ReNcell CX (cell line): Measurements from ENCODE around the genes PRELID1 and TMED9.

- PRO-cap = no peak
Measured at GRCh38 chr5:177086297-177086767, 383 bp upstream of the FGFR4 start.

DNA sequence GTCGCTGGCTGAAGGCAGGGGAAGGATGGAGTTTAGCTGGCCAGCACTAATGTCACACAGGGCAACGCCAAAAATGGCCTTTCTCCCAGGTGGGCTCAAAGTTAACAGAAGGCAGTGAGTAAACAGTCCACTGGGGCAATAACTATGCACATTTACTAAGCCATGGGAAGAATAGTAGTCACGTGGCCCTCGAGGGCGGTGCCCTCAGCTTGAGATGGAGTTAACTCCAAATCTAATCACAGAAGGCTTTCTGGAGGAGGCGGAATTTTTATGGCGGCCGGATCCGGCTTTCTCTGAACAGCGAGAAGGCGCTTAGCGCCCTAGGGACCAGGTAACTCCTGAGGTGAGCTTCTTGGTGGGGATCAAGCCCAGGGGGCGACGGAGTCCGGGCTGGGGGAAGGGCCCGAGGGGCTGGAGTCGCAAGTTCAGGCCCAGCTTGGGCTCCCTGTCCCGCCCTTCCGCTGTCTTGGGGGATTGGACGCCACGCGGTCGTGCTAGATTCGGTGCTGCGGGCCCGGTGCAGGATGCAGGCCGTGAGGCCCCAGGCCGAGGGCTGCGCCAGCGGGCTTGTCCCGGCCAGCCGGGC, 1.9 kb upstream of the NSD1 start:
- PRO-cap = no peak

DNA sequence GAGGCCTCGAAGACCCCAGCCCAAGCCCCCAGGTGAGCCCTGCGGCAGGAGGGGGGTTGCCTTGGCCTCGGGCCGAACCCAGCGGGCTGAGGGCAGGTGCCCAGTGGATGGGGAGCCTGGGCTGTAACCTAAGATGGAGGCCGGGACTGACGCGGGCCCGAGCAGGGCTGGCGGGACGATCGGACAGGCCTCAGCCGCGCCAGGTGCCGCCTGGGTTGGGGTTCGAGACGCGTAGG, 532 bp upstream of the NSD1 start:
- PRO-cap = no peak

- PRO-cap = no peak
Measured at GRCh38 chr5:177144052-177144661, 10.6 kb downstream of the NSD1 start.

DNA sequence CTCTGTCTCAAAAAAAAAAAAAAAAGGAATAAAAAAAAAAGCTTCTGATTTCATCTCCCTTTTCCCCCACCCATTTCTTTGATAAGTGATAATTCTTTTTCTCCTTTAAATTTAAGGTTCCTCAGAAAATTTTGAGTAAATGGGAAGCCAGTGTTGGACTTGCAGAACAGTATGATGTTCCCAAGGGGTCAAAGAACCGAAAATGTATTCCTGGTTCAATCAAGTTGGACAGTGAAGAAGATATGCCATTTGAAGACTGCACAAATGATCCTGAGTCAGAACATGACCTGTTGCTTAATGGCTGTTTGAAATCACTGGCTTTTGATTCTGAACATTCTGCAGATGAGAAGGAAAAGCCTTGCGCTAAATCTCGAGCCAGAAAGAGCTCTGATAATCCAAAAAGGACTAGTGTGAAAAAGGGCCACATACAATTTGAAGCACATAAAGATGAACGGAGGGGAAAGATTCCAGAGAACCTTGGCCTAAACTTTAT, 76.0 kb downstream of the NSD1 start:
- PRO-cap = no peak

DNA sequence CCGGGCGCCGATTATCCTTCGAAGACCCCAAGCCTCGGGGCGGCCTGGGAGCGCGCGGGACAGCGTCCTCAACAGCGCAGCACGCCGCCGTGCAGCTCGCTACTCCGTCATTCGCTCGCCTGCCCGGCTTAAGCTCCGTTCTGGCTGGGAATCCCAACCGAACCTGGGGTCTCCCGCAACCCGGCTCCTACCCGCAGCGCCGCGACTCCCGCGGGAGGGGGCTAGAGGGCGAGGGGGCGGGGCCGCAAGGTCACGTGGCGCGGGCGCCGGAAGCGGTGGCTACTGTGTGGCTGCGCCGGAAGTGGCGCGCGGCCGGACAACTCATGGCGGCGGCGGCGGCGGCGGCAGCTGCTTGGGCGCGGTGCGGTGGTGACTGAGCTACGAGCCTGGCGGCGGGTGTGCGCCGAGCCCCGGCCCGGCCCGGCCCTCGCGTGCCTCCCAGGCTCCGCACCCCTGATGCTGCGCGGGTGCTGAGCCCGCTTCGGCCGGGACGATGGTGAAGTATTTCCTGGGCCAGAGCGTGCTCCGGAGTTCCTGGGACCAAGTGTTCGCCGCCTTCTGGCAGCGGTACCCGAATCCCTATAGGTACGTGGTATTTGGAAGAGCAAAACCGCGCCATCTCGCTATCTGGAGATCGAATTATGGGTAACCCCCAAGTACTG, at the start of gene PRELID1:
Gene PRELID1 (plus strand): TSS at position 307 of the 662 bp plus-strand sequence.
- PRO-cap = bidirectional peak, plus-strand start at position 330 of the sequence, minus-strand start at position 221 of the sequence

- PRO-cap = no peak
Measured at GRCh38 chr5:177318543-177318936, 6.8 kb upstream of the MXD3 start.

DNA sequence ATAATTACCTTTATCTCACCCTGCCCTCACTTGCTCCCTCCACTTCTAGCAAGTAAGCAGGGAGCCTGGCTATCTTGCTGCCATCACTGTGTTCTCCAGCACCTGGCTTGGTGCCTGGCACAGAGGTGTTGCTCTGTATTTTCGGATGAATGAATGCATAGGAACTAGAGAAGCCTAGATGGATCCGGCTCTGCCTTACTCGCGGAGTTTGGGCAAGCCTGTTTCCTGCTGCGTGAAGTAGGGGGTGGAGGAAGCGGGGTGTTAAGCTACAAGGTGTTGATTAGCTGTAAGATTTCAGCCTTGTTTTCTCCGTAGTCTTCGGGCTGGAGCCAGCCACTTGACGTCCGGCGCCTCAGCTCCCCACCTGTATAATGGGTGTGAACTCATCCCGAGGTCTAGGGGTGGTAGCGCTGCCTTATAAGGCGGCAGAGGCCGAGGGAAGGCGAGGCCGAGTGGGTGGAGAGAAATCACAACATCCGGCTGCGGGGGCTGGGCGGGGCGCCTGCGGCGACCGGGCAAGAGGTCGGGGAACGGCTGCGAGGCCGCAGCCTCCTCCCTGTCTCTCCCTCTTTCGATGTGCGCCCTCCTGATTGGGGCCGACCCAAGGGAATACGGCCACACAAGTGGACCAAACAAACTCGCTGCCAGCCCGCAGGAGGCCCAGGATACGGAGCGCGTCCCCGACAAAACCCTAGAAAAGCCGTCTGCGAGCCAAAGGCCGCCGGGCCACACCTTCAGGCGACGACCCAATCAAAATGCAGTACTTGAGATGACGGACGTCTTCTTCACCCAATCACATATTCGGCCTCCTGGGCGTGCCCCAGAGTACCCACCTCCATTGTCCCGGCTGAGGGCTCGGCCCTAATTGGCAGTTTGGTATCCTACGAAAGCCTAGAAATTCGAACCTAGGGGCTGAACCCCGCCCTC, 668 bp upstream of the GRK6 start:
- PRO-cap = bidirectional peak, plus-strand start at position 500 of the sequence, minus-strand start at position 364 of the sequence; unidirectional peak, minus-strand start at position 724 of the sequence

- PRO-cap = no peak
Measured at GRCh38 chr5:177428553-177429088, 2.1 kb downstream of the GRK6 start.

DNA sequence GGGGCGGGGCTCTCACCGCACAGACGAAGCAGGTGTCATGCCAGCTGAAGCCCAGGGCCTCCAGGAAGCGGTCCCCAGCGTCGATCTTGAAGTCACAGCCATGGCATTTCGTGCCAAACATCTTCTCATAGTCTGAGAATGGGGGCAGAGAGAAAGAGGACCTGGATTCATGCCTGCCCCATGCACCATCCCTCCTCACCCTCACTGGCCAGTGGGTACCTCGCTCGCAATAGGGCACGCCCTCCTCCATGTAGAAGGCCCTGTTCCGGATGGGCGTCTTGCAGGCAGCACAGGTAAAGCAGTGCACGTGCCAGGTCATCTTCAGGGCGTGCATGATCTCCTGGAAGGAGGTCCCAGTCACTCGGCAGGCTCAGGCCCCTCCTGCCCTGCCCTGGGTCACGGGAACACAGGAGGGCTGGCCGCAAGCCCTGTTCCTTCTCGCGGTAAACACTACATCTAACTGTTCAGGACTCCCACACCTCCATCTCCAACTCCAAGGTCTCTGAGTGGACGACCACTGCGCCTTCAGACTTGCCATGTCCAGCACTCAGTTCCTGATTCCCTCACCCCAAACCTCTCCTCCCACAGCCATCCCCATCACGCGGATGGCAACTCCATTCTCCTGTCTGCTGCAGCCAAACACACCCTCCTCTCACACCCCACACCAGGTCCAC, 10.6 kb upstream of the DBN1 start:
- PRO-cap = no peak

- PRO-cap = no peak
Measured at GRCh38 chr5:177545443-177546086, 8.8 kb downstream of the FAM193B start.

DNA sequence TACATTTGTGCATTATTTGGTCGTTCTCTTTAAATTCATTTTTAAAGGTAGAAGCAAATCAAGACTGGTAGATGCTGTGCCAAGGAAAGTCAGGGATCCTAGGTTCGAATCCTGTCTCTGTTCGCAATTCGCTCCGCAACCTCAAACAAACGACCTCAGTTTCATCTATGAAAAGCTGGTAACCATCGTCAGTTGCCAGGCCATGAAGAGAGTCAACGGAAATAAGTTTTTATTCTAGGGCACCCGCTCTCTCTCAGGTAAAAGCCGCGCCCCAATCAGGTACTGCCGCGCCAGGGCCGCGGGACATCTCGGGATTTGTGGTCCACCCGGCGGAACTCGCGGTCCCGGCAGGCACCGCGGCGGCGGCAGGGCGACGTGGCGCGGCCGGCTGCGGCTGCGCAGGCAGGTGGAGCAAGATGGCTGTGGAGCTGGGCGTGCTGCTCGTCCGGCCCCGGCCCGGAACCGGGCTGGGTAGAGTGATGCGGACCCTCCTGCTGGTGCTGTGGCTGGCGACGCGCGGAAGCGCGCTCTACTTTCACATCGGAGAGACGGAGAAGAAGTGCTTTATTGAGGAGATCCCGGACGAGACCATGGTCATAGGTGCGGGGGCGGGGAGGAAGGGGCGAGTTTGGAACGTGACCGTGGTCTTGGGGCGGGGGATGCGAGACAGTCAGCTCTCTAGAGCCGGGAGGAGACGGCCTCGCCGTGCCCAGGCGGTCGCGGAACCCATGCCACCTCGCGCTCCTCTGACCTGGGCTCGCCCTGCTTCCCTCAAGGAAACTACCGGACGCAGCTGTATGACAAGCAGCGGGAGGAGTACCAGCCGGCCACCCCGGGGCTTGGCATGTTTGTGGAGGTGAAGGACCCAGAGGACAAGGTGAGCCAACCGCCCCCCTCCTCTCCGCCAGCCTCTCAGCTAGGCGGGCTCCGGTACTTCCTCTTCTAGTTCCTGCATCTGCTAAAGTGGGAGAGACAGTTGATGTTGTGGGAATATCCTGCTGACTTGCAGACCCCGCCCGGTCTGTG, at the start of gene TMED9:
Gene TMED9 (plus strand): TSS at position 405 of the 1,026 bp plus-strand sequence.
- PRO-cap = unidirectional peak, plus-strand start at position 411 of the sequence

DNA sequence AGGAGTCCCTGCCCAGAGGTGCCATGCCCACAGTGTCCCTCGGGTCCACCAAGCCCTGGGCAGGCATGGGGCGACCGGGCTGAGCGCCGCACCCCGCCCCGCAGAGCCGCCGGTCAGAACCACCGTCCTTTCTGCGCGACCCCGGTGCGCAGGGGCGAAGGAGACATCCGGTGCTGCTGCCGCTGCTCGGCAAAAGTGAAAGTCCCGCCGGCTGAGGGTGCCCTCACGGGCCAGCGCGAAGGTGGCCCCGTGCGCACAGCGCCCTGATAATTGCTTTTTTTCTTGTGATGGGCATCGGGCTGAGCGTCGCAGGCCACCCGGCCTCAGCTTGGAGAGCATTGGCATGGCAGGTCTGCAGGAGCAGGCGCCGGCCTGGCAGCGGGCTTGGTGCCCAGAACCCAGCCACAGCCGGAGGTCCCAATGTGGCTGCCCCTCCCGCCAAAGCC, 51.7 kb downstream of the PROP1 start:
- PRO-cap = no peak

DNA sequence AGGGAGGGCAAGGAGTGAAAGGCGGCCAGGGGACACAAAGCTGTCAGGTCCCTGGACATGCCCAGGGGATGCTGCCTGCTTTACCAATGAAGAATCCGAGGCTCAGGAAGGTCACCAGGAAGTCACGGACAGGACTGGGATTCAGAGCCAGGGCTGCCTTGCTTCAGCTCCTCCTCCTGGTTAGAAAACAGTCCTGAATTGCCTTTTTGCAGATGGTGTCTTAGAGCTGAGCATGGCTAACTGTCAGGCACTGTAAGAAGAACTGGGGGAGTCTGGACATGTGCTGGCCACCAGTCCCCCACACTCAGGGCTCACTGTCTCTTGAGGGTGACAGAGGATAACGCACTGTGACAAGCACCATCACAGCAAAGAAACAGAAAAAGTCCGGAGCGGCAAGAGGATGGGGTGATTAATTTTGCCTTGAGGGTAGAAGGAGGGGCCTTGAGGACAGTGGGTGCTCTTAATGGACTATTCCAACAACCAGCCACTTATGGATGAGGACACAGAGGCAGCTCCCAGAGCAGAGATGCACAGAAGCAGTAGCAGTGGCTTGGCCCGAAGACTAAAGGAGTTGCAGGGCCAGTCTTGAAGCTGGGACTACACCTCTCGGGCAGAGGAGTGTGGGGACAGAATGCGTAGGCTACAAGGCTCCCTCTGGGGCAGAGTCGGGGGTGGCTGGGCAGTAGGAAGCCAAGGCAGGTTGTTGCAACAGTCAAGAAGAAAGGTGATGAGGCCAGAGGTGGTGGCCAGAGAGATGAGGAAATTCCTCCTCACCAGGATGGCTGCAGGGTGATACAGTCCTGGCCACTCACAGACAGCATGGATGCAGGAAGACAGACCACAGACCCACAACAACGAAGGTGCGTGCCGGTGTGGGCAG, 5.1 kb upstream of the N4BP3 start:
- PRO-cap = no peak

- PRO-cap = no peak
Measured at GRCh38 chr5:178113969-178115091, 998 bp downstream of the N4BP3 start.

DNA sequence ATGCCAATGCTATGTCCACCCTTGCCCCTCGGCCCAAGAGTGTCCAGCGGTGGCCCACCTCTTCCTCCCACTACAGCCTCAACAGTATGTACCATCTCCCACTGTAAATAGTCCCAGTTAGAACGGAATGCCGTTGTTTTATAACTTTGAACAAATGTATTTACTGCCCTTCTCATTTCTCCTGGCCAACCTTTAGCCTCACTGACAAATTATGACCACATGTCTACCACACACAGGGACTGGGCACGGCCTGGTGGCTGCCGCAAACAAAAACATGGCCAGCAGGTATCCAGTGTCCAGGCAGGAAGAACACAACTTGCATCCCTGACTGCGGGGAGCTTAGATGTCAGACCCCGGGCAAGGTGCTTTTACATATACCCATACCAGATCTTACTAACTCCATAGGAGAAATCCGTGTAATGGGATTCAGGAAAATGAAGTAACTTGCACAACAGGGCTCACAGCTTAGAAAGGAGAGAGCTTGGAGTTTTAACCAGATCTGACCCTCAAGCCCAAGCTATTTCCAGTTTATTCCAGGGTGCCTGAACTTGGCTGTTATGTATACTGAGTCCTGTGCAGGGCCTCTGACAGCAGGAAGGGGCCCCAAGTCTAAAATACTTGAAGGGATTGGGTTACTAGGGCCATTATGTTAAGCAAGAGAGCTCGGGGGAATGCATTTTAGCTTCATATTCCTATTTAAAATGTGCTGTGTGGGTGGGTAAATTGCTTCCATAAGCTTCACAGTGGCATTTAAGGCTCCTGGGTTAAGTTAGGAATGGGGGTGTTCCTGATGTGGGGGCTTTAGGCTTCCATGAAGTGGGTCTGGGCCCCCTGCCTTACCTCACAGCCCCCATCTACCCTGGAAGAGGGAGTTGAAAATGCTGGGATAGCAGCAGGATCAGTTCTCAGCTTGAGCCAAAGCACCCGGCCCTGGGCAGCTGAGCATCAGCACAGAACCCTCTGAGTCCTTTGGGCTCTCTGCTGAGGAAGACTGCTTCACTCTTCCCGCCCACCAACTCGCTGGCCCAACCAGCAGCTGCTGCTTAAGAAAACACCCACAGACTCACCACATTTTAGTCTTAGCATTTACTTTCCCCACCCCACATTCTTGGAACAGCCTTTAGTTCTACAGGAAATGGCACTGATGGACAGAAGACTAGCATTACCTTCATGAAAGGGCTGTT, 4.9 kb downstream of the NHP2 start:
- PRO-cap = no peak

DNA sequence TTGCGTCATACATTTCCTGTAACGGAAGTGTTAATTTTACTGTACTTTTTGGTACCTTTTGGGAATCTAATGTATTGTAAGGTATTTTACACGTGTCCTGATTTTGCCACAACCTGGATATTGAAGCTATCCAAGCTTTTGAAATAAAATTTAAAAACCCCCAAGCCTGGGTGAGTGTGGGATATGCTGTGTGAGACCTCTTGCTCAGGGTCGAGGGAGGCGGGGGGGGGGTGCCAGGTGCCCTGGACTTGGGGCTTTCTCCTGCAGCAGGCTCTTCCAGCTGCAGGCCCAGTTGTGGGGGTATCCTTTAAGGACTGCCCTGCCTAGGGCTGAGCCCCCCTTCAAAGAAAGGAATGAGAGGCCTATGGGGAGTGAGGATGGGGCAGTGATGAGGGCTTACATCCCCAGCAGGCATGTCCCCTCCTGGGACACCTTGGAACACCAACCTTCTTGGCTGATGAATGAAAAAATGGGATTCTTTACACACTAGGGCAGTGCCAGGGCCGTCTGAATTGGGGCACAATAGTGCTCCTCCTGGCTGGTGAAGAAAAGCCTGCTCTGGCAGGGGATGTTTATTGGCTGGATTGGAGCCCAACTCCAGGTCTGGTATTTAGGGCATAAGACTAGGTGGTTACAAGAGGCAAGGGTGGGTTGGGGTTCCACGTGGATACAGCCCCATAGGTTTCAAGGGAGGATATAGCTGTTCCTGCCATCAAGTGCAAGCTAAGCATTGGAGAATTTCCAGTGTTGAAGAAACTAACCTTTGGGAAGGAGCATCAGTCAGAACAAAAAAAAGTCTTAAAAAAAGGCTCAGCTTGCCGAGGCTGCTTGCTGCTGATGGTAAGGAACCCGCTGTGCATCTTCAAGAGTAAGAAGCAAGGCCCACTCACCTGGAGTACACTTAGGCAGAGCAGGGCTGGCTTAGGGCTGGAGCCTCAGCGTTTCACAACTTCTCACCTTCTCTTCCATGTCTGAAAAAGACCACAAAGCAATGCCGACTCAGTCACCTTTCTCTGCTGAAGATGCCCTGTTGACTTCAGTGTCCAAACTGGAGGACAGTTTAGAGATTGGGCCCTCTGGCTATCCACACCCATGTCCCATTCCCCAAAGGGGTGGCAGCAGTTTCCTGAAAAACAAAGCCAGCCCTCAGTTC, 7.0 kb downstream of the HNRNPAB start:
- PRO-cap = no peak

- PRO-cap = no peak
Measured at GRCh38 chr5:178223678-178224344, 8.8 kb downstream of the PHYKPL start.

- PRO-cap = bidirectional peak, plus-strand start at chr5:178331921, minus-strand start at chr5:178331613
Measured at GRCh38 chr5:178331349-178332311, 99.0 kb upstream of the PHYKPL start.

DNA sequence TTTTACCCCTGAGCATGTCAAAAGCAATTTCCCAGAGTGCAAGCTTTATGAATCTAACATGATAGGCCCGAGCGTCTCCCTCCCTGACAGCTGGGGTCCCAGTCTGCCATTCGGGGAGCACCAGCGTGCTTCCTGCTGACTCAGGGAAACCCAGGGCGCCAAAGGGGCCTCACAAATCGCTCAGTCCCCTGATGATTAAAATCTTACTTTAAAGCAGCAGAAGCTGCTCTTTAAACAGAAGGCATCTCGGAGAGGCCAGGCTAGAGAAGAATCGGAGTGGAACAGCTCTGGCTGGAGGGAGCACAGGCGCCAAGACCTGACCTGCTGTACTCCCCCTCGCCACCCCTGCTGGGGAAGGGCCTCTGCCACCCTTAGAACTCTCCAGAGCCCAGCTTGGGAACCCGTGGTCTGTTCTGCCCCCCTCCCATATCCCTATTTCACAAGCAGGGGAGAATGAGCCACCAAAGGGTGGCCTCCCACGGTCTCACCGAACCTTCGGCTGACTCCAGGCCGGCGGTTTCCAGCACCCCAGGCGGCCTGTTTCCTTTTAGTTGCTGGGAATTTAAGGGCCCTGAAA, 147.7 kb downstream of the COL23A1 start:
- PRO-cap = no peak